H4 (cell line): ENCODE measurements around the gene SYNM.

- RAMPAGE, long total RNA = no peak
These were observed 127.0 kb downstream of the IGF1R start for GRCh38 chr15:98775148-98775990.

DNA sequence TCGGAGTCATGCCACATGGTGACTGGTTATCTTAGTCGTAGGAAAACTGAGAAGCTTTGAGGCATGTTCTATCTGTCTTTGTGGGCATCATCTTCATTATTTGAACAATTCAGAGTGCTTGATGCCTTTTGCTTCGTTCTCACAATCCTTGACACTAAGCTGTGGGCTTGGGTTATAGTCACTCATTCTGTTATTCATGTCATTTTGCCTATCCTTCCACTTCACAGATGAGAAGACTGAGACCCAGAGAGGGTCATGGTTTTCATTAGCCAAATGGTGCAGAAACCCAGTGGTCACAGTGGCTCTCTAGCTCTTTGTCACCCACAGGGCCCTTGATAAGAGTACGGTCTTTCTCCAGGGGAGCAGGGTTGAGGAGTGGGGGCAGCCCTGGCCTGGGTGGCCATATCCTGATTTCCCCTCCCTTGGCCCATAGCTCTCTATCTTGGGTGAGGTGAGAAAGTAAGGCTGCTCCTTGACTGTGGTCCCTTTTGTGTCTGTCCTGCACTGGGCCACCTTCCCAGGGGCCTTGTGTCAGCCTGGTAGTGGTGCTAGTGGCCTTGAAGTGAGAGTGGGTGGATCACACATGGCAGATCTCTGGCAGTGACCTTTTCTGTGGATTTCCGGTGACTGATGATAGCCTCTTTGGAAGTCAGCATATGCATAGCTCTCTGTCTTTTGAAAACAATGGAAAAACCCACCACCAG, 130.0 kb downstream of the IGF1R start:
- RAMPAGE, long total RNA = no peak

GRCh38 chr15:98786696-98787389, 138.5 kb downstream of the IGF1R start:
- RAMPAGE, long total RNA = no peak

DNA sequence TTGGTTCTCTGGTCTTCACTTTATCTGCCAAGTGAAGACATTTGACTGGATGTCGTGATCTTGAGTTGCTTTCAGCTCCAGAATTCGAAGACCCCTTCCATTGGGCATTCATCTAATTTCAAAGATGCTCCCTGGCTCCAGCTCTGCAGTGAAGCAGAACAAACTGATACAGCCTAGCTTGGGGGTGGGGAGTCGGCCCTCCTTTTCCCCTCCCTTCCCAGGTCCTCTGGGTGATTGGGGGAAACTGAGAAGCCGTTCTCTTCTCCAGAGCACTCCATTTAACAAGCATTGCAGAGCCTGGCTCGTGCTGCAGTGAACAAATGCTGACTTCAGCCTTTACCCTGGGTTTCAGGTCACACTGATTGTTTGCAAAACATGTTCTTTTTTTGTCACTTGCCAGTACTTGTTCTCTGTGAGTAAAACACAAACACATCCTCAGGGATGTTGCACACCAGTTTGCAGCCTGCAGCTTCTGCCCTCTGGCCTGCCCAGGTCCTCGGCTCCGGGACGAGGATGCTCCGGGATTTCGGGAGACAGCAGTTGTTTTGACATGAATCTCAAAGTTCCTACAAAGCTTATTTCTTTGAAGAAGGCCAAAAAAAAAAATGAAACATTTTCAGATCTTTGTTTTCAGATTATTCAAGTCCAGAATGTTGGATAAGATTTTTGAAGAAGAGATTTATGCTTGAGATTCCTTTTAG, 132.8 kb downstream of the PGPEP1L start:
- RAMPAGE, long total RNA = no peak

DNA sequence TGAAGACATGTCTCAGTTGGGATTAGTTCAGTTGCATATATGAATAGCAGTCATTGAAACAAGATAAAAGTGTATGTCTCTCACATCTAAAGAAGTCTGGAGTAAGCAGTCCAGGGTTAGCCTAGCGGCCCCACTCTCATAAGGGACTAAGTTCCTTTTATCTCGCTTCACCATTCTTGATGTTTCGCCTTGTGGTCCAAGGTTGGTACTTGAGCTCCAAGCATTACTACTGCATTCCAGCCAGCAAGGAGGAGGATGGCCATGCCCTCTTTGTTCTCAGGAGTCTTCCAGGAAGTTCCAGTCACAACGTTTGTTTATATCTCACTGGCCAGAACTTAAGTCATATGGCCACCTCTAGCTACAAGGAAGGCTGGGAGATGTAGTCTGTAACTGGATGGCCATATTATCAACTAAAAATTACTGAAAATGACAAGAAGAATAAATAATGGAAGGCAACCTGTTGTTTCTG, 118.8 kb downstream of the PGPEP1L start:
- RAMPAGE, long total RNA = no peak

DNA sequence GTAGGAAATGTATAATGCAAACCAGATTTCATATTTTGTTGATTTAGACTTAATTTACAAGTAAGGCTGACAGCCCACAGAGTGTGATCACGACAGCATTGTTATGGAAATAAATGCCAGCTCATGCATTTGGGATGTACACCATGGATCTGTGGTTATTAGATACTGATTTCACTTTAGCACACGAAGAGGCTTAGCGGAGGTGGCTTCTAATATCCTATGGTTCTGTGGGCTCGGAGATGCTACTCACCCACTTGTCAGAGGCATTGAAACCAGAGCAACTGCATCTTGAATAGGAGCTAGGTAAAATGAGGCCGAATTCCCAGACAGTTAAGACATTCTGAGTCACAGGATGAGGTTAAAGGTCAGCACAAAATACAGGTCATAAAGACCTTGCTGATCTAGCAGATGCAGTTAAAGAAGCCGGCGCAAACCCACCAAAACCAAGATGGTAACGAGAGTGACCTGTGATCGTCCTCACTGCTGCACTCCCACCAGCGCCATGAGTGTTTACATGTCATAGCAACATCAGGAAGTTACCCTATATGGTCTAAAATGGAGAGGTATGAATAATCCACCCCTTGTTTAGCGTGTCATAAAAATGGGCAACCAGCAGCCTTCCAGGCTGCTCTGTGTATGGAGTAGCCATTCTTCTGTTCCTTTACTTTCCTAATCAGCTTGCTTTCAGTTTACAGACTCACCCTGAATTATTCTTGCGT, 117.5 kb downstream of the PGPEP1L start:
- RAMPAGE, long total RNA = no peak

DNA sequence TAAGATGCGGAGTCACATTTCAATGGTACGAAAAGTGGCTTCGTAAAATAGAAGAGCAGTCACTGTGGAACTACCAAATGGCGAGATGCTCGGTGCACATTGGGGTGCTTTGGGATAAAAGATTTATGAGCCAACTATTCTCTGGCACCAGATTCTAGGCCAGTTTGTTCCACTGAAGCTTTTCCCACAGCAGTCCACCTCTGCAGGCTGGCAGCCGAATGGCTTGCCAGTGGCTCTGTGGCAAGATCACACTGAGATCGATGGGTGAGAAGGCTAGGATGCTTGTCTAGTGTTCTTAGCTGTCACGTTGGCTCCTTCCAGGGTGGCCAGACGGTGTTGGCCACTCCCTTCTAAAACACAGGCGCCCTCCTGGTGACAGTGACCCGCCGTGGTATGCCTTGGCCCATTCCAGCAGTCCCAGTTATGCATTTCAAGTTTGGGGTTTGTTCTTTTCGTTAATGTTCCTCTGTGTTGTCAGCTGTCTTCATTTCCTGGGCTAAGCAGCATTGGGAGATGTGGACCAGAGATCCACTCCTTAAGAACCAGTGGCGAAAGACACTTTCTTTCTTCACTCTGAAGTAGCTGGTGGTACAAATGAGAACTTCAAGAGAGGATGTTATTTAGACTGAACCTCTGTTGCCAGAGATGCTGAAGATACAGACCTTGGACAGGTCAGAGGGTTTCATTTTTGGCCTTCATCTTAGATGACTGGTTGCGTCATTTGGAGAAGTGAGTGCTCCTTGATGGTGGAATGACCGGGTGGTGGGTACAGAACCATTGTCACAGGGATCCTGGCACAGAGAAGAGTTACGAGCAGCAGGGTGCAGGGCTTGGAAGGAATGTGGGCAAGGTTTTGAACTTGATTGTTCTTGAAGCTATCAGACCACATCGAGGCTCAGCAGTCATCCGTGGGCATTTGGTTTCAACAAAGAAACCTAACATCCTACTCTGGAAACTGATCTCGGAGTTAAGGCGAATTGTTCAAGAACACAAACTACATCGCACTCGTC, 45.4 kb downstream of the PGPEP1L start:
- RAMPAGE, long total RNA = no peak

- RAMPAGE, long total RNA = no peak
These were observed 9.5 kb upstream of the PGPEP1L start for GRCh38 chr15:99016951-99017727.

DNA sequence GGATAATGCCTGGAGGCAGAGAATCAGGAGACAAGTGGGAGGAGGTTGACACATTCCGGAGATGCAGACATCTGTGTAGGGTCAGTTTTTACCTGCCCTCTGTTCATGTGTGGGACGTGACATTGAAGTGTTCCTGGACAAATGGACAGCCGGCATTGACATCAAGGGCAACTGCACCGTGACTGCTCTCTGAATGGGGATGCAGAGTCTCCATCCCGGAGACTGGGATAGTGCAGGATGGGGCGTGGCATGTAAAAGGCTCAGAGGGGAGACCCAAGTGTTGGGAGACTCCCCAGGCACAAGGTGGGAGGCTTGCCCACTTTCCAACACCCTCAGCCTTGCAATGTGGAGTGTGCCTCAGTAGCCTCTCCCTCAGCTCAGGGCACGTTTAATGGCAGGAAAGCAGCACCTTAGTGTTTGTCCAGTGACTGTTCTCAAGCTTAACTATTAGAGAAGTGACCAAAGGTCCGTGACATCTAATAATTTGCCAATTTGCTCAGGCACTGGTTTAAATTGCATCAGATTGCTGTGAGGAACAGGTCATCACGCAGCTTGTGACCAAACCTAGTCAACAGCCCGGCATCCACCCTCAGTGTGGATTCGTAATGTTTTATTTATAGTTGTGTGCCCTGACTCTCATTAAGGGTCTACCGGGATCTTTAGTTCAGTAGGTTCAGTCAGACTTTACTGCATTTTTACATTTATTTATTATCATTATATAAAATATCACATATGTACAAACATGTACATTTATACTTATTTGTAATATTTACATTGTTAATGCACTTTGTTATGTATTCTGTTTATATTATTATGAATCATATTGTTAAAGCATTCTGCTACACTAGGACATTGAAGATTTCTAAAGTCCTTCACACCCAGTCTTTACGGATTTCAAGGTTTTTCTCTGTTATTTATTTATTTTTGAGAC, 46.3 kb upstream of the PGPEP1L start:
- RAMPAGE, long total RNA = no peak

DNA sequence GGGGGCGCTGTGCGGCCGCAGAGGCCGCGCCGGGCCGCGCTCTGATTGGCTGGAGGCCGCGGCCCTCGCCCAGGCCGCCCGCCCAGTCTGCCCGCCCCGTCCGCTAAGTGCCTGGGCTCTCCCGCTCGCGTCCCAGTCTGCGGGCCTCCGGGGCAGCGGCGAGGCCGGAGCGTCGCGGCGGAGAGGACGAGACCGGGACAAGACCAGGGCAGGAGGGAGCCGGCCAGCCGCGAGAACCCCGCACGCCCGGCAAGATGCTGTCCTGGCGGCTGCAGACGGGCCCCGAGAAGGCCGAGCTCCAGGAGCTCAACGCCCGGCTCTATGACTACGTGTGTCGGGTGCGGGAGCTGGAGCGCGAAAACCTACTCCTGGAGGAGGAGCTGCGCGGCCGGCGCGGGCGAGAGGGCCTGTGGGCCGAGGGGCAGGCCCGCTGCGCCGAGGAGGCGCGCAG, at the start of gene SYNM:
Gene SYNM, plus strand, starts transcription at position 135 of the 451 bp plus-strand sequence.
- RAMPAGE, long total RNA = no peak

- RAMPAGE, long total RNA = no peak
These were observed 6.1 kb downstream of the LRRC28 start for GRCh38 chr15:99257222-99257927.

DNA sequence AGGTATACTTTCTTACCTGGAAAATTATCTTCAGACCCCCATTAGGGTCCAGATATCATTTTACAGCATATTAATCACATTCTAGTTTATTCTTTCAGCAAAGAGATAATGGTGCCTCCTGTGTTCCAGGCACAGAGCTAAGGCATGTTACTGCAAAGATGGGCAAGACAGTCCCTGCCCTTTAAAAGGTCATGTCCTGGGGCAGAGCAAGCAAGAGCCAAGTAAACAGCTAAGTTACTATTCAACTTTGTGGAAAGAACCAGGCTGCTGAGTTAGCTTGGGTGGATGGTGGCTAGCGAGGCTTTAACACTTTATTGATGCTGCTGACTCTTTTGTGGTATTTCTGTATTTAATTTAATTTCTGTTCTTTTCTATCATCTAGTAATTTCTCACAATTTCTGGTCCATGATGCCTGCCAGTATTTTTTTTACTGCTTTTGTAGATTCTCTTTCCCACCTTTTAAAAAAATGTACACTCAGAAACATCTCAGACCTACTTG, 75.0 kb downstream of the LRRC28 start:
- RAMPAGE, long total RNA = no peak

- RAMPAGE, long total RNA = no peak
These were observed 123.1 kb upstream of the MEF2A start for GRCh38 chr15:99442689-99443081.

GRCh38 chr15:99446908-99447351, 118.9 kb upstream of the MEF2A start:
- RAMPAGE, long total RNA = no peak

DNA sequence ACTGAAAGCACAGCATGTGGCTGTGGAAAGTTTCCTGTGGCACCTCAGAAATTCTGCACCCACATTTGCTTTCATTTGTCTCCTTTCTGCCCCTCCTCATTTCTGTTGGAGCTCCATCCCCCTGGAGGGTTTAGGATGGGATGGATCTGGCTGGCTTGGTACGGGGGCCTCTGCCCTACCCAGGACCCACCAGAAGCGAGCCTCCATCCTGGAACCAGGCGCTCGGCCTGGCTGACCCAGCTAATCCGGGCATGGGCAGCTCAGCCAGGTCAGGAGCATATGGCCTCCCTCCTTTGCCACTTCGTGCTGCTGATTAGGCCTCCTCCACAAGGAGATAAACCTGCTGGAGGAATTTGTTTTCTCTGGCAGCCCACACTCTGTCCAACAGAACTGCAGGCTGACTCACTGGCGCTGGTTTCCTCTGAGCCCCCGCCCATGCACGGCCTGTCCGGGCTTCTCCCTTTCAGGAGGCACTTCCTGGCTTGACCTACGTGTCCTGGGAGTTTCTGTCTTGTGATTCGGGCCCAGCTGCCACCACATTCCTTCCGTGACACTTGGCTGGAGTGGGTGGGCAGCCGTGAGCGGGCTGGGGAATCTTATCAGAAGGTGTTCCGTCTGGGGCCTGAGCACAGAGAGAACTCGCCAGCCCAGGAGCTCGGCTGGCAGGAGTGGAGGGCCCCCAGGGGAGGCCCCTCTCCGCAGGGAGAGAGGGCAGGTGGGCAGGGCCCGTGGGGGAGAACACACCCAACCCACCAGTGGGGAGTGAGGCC, 110.9 kb upstream of the MEF2A start:
- RAMPAGE, long total RNA = no peak

DNA sequence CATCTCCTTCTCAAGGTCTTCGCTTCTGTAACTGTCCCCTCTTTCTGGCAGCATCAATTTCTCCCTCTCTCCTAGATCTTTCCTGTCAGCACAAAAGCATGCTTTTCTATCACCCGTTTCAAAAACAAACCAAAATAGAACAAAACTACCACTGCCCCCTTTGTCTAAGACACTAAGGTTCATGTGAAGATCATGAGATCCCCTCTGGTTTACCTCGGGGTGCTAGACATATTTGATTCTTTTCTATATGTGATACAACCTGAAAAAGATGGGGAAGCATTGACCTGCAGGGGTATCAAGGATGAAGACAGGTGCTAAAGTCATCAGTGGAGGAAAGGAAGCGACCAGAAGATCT, 12.4 kb downstream of the LYSMD4 start:
- RAMPAGE, long total RNA = no peak

DNA sequence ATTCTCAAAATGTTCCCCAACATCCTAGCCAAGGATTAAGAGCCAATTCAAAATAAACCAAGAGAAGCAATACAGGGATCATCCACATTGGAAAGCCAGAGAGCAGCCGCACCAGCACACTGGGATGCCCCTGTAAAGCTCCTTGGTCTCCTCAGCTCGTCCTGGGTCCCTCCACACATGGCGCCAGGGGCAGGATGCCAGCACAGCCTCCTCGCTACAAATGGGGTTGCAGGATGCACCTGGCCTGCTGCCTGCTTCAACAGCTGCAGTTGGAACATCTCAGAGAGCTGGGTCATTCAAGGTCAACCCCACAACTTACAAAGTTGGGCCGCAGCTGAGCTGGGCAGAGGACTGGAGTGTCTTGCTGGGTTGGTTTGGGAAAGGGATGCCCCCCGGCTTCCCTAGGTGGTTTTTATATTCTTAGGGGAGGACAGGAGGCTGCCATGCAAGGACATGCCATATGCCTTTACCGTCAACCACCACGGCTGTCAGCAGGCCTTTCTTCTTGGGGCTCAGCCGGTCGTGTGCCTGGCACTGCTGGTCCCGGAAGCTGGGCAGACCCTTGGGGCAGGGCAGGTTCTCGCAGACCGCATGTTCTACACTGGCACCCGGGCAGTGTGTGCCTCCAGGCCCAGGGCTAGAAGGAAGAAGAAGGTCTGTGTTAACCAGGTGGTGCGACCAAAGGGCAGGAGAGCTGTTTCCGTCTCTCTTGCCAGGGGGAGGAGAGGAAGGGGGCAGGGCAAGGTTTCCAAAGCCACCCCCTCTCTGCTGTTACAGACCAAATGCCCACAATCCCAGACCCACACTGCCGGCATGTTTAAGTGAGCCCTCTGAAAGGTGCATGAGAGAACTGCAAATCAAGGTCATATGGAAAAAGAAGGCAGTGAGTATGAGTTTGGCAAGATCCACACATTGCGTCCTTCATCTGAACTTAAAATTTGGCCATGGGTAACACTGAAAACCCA, 225.1 kb downstream of the ADAMTS17 start:
- RAMPAGE, long total RNA = no peak

DNA sequence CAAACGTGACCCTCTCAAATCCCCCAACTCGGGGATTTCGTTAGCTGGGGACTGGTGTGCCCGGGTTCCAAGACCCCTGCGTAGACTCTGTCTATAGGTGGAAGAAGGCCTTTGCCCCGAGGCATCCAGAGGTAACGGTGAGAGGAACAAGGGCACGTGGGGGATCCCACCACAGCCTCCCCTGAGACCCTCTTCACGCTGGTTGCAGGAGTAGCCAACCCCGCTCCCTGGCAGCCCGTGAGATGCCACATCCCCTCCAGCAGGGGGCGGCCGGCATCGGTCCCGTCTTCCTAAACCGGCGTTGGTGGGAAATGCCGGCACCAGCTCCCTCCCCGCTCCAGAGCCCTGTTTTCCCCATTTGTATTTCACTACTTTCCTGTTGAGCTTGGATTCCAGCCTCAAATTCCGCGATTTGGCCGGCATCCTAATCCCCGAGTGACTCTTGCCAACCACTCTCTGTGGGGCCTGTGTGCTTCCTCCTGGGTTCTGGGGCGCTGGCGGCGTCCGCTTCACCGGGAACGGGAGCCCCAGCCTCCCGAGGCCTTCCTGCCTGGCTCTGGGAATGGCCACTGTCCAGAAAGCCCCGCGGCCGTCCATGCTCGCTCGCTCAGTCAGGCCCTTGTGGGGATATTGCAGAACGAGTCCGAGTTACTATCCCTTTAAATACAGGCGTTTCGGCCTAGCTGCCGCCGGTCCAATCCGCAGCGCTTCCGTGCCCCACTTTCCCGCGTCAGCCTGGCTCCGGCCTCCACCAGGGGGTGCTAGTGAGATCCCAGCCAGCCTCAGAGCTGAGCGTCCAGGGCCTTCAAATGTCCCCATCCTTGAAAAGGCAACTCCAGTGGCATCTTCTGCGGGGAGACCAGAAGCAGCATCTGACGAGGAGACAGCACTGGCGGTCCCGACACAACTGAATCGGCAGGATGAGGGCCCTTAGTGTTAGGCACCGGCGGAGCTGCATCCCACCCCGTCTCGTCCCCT, 8.1 kb upstream of the ADAMTS17 start:
- RAMPAGE, long total RNA = no peak

DNA sequence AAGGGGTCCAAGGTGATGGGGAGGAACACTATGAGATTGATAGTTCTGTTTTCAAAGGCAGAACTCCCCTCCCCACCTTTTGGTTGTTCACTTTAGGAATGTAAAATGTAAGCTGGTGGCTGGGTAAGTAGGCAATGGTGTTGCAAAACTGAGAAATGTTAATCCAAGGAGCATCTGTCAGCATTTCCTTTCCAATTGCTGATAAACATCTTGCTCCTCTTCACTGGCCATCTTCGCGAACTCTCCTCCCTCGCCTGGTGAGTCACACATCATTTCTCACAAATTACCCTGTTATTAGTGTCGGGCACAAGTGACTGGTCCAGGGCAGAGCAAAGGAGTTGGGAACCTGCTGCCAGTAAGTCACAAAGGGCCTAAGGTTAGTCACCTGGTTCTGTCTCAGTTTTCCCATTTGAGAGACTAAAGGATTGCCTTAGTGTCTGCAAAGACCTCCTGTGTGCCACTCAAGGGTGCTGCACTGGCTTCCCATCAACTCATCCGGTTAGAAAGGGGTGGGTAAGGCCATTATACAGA, 13.0 kb downstream of the CERS3 start:
- RAMPAGE, long total RNA = no peak

DNA sequence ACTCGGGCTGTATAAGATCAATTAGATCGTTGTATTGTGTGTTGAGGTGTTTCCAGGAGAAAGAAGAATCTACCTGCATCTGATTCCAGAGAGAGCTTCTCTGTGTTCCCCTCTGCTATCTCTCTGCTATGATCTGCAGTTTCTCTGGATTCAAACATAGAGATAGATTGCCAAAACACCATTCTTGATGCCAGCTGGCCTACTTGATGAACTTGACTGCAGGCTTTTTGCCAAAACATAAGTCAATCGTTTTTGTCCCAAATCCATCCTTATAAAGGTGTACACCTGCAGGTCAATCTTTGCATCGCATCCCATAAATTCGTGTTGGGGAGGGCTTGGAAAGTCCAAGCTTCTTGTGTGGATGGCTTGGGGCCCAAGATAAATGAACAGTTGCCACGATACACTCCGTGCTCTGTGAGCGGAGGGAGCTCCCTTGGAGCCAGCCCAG, 2.8 kb downstream of the CERS3 start:
- RAMPAGE, long total RNA = no peak